Non-pigmented ciliary epithelial cell (primary cell): ENCODE measurements around the gene PPP1R35.

- RRBS = no CpG with 5 or more reads among the region's 7 CpGs
Observed at GRCh38 chr7:100382441-100382843, 9.2 kb downstream of the PILRA start.

- RRBS = 85% methylated on average over 4 of the region's 13 CpGs
Observed at GRCh38 chr7:100397112-100398003, 24.1 kb downstream of the PILRA start.

GRCh38 chr7:100429958-100430597 lies 447 bp downstream of the MEPCE start:
- RRBS = 2% methylated on average over 24 of the region's 59 CpGs

GRCh38 chr7:100436279-100436839 lies at the start of gene PPP1R35:
Gene PPP1R35 (minus strand): TSS chr7:100436497.
- RRBS = 2% methylated on average over 10 of the region's 37 CpGs

- RRBS = 62% methylated on average over 6 of the region's 28 CpGs
Observed at GRCh38 chr7:100467686-100468616, 3.9 kb upstream of the SPACDR start.

DNA sequence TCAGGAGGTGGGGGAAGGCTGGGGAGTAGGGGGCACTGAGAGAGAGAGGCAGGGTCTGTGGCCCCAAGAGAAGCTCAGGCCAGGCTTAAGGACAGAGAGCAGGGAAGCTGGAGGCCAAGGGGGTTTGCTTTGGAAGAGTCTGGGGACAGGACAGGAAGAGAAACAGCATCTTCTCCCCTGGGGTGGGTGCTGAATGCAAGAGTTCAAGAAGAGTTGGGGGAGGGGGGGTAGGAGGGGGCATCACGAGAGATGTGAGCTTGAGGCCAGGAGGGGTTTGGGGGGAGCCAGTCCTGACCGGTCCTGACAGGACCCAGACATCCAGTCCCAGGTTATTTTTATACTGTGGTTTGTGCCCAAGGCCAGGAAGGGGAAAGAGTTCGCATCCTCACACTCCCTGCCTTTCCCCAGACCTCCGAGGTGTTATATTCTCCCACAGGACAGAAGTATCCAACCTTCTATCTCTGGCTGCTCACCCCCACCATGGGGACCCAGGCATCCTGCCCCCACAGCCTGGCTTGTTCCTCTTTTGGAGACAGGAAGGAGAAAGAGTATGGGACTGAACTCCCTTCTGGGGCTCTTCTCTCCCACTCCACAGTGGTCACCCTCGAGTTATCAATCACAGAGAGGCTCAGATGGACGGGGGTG lies 2.9 kb downstream of the TSC22D4 start:
- RRBS = no CpG with 5 or more reads among the region's 6 CpGs

GRCh38 chr7:100539950-100540713 lies 1.1 kb downstream of the AGFG2 start:
- RRBS = no CpG with 5 or more reads among the region's 9 CpGs

- RRBS = no CpG with 5 or more reads among the region's 10 CpGs
Observed at GRCh38 chr7:100567675-100568441, 5.8 kb downstream of the SAP25 start.

GRCh38 chr7:100571060-100571898 lies 2.4 kb downstream of the SAP25 start:
- RRBS = no CpG with 5 or more reads among the region's 23 CpGs

DNA sequence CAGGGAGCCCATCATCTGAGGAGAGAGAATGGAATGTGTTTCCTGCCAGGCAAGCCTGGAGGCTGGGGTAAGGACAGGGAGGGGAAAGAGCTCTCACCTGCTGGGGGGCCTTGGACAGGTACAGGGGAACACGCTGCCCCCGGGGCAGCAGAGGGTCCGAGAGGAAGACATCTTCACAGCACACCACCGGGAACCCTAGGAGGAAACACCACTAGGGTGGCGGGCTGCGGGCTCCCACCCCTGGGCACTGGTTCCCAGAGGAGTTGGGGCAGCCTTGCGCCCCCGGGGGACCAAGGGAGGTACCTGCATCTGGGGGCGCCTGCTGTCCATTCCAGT lies 1.2 kb downstream of the SAP25 start:
- RRBS = 76% methylated on average over 4 of the region's 9 CpGs

GRCh38 chr7:100607224-100608320 lies 4.8 kb upstream of the MOSPD3 start:
- RRBS = 95% methylated on average over 4 of the region's 16 CpGs

DNA sequence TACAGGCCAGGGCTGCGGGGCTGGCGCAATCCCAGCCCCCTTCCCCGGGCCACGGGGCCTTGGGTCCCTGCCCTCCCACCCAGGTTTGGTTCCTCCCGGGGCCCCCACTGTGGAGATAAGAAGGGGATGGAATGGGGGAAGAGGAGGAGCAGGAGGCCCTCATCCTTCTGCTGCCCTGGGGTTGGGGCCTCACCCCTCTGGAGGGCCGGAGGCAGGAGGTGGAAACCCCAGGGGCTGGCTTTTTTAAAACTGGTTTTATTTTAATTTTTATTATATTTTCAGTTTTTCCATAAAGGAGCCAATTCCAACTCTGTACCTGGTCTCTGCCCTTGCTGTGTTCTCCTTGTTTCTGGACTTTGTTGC lies 5.3 kb downstream of the GNB2 start:
- RRBS = 33% methylated on average over 3 of the region's 6 CpGs

- RRBS = 77% methylated on average over 6 of the region's 10 CpGs
Observed at GRCh38 chr7:100802582-100802960, 24.8 kb downstream of the EPHB4 start.

GRCh38 chr7:100822163-100823113 lies 4.9 kb downstream of the EPHB4 start:
- RRBS = 92% methylated on average over 15 of the region's 43 CpGs

DNA sequence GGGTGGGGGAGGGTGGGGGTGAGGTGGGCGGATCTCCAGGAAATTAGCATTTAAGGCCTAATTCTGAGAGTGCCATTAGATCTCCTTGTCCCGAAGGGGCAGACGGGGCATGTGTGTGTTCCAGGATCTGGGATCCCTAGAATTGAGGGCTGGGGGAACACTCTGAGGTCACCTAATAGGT lies 9.4 kb upstream of the EPHB4 start:
- RRBS = no CpG with 5 or more reads among the region's 3 CpGs

- RRBS = 3% methylated on average over 10 of the region's 30 CpGs
Observed at GRCh38 chr7:100867450-100868071, 374 bp downstream of the TRIP6 start.

GRCh38 chr7:100883545-100884719 lies 5.6 kb downstream of the UFSP1 start:
- RRBS = no CpG with 5 or more reads among the region's 25 CpGs

DNA sequence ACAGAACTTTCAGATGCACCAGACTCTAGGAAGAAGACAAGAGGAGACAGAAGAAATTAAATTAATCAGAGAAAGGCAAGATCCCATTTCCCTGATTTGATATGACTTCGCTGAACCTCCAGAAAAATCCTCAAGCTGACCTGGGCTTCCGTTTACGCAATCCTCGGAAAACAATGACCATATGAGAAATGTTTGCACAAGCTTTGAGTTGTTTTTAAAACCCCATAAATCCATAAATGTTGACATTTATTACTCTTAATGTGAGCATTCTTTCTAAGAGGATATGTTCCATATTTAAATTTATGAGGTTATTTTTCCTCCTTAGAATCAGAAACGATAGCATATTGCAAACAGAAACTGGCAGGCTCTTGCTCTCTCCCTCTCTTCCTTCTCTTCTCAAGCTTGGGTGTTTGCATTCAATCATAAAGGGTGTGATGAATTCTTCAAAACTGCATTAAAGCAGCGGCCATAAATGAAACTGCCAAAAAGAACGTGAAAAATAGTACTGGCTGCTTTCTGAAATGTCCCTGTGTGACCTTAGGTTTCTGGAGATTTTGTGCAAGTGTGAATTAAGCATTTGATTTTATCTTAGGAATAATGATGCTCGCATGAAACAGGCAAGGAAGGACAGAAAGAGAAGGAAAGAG lies 6.9 kb upstream of the MUC3A start:
- RRBS = no CpG with 5 or more reads among the region's 8 CpGs

DNA sequence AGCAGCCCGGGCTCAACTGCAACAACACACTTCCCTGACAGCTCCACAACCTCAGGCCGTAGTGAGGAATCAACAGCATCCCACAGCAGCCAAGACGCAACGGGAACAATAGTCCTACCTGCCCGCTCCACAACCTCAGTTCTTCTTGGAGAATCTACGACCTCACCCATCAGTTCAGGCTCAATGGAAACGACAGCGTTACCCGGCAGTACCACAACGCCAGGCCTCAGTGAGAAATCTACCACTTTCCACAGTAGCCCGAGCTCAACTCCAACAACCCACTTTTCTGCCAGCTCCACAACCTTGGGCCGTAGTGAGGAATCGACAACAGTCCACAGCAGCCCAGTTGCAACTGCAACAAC lies 15.9 kb upstream of the MUC17 start:
- RRBS = no CpG with 5 or more reads among the region's 13 CpGs

DNA sequence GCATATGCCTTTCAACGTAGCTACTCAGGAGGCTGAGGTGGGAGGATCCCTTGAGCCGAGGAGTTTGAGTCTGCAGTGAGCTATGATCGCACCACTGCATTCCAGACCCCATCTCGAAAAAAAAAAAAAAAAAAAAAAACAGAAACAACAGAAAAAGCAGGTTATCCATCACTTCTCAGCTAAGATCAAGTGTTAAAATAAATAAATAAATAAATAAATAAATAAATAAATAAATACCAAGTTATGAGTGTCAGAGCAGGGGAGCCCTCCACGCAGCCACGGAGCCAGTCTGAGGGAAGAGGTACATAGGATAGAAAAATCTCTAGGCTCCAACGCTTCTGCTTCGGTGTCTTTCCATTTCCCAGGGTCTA lies 5.2 kb downstream of the TRIM56 start:
- RRBS = no CpG with 5 or more reads among the region's 8 CpGs